ENCODE measurements around a stretch of chr6.

DNA sequence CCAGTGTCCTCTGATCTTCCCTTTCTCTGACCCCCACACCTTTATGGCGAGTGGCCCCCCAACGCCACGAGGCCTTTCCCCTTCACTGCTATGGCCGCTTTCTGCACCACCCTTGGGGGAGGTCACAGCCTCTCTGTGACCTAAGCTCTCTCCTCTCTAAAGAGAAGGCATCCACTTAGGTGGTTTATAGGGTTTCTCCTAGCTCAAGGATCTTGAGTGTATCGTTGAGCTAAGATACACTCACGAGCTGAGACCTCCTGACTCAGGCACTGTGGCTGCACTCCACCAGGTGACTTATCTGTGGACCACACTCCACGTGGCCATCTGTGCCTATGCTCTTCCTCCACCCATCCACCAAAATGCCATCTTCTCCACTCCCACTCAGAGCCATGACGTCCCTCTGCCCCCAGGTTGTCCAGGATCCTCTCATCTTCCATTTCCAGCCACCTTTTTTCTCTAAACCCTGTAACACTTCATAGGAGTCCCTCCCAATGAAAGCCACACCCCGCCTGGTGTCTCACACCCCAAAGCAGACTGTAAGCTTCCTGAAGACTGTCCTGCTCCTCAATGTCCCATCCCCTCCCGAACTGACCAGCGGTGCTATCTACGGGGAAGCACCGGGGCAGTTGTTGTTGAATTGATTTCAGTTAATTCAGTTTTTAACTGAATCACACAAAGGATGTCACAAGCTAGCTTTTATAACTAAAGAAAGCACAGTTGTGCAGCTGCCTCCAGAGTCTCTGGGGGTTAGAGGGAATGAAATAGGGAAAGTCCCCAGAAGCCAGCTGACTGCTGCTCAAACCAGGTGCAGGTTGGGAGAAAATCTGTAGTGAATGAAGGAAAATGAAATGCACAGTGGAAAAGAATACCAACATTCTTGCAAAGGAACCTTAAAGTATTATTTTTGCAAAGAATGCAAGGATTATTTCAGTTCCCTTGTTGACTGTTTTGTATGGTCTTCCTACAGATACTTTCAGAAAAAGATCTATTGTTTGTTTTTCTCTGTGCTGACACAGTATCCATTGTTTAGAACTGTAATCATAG is 222.8 kb upstream of the QKI start:
- PRO-cap, result no peak

DNA sequence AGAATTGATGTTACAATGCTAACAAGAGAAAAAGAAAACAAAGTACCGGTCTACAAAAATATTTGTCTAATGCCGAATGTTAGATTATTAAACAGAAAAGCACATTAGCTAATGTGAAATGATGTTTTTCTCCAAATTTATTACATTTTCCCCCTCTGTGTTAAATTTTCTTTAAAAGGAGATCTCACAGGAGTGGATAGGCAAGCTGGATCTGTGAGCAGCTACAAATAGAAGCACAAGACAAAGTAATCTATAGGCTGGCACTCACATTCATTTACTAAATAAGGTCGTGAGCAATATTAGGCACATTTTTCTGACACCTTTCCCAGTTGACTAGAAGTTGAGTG is 205.8 kb upstream of the QKI start:
- PRO-cap, result no peak

DNA sequence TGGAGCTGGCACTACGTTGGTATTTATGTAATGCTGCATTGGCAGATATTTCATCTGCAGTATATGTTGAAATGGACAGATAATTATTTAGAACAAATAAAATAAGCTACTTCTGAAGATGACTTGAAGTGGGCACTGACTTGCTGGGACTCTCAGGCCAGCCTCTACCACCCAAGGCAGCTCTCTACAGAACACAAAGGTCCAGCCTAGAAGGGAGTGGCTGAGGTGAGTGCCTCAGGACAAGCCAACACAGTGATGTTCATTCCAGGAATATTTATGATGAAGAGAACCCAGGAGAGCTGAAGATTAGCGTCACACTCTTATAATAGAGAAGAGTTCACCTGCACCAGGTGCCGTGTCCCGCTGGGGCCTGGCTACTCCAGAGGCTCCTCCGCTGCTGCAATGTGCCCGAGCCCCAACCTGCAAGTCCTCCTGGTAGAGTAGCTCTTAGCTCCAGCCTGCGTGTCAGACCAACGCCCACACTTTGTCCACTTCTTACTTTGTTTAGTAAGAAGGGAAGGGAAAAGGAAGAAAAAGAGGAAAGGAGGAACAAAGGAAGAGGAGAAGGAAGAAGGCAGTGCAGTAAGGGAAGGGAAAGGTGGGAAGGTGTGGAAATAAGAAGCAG is 182.5 kb upstream of the QKI start:
- PRO-cap, result no peak

DNA sequence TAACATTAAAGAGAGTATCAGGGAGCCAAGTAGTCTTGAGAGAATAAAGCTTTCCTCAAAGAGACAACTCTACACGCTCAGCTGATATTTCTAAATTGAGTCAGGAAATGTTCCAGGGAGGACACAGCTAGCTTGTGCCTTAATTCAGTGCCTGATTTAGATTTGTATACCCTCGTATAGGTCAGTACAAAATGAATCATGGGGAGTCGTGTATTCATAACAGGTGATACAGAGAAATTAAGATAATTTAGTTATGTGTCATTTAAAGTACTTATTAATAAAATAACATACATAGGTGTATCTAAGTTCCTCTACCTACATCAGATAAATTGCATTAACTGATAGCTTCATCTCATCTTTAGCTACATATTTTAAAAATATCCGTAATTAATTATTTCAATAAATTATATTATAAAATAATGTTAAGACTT is 74.9 kb upstream of the QKI start:
- PRO-cap, result no peak

DNA sequence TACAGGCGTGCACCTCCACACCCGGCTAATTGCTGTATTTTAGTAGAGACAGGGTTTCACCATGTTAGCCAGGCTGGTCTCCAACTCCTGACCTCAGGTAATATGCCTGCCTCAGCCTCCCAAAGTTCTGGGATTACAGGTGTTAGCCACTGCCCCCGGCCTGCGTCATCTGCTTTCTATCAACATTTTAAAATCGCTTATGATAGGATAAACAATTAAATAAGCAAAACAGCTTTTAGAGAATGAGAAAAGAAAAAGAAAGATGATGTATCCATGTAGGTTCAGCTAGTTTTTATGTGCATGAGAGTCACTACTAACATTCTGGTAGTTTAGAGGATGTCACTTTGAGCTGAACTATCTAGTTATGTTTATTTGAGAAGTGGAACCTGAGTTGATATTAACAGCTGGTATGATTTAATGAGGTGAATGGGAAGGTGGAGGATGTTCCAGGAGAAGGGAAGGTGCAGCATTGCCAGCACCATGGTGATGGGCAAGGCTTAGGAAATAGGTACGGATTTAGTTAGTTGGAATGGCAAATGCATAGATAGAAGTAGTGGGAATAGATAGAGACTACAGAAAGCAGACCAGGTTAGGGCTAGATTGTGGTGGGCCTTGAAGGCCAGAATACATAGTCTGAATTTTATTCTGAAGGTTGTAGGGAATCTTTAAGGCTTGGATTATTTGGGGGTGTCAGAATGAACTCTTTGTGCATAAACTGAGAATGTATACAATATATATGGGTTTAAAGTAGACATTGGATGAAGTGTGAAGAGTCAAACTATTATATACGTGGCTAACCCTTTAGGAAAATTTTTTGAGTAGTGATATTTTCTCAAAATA is 10.5 kb downstream of the QKI start:
- PRO-cap, result no peak

DNA sequence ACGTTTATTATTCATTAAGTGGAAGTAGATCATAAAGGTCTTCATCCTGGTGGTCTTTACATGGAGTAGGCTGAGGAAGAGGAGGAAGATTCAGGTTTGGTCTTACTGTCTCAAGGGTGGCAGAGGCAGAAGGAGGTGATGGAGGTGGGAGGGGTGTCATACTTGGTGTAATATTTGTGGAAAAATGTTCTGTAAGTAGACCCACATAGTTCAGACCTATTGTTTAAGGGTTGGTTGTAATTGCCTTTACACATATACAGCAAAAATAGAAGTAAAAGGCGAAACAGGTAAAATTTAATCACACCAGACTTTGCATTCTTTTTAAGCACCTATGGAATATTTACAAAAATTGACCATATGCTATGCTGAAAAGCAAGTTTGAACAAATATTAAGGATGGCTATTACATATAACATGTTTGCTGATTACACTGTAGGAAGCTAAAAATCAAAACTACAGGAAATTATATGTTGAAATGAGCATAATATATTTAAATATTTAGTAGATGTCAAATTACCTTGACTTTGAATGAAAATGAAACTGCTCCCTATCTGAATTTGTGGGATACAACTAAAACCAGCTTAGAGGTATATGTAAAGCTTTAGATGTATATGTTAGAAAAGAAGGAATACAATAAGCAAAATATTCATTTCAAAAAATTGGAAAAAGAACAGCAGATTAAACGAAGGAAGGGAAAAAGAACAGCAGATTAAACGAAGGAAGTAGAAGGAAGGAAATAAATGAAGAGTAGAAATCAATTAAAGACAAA is 57.9 kb downstream of the QKI start:
- PRO-cap, result no peak

GRCh38 chr6:163526436-163526768 is 111.9 kb downstream of the QKI start:
- PRO-cap, result no peak

- PRO-cap, result no peak
Measured at GRCh38 chr6:163588123-163588833, 173.8 kb downstream of the QKI start.

DNA sequence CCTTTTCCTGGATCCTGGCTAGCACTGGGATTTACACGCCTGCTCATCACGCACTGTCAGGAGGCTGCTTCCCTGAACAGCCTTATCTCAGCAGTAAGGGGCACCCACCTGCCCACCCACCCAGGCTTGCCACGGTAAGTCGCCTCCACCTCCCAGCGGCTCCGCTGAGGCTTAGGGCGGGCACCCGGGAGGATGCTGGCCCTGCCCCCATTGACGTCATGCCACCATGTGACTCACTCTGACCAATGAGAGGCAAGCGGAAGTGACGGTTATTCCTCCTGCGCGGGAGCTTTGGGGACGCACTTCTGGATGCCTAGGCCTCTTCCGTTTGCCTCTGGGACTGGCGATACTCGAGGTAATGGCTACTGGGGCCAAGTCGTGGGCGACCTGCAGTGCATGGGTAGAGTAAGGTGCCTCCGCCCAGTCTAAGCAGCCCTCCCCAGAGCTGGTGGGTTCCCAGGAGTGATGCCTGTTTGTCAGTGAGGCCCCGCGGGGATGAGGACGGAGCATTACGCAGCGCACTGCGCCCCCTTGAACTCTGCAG is 256.9 kb downstream of the QKI start:
- PRO-cap, result no peak

- PRO-cap, result no peak
Measured at GRCh38 chr6:163964742-163965242, 550.3 kb downstream of the QKI start.

DNA sequence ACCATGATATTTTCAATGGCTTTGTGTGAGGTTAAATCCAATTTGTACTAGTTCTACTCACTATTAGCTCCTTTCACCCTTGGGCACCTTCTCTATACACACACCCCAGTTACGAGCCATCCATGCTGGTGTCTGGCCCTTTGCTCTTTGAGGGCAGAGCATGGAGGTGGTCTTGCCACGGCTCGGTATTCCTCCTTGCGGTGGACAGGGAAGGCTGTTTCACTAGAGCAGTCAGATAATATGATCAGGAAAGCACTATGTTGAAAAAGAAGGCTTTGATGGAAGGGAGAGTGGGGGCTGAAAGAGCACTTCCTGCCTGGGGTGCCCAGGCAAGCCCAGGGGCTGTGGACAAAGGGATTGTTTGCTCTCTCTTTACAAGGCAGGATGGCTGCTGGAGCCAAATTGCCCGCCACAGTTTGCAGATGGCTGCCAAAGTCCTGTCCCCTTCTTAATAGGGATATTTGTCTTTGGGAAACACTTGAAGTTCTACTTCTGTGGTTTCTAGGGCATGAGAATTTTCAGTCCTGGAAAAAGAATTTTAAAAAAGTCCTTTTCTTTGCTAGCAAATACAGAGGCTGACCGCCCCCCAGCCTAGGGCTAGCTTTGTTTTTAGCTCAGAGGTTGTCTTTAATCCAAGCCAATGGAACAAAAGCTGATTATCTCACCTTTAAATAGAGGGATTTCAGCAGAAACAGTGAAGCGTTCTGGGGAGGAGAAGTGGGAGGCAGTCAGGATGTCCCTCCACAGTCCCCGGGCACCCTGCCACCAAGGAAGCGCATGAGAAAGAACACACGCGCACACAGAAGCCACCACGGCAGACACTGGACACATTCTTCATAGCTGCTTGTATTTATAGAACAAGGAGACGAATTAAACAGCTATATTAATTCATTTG is 736.6 kb downstream of the QKI start:
- PRO-cap, result no peak

GRCh38 chr6:166006546-166007741 is 160.7 kb downstream of the TBXT start:
- PRO-cap, result no peak

- PRO-cap, result no peak
Measured at GRCh38 chr6:166056494-166057210, 111.0 kb downstream of the TBXT start.

GRCh38 chr6:166259356-166259960 is 48.7 kb downstream of the PRR18 start:
- PRO-cap, result no peak

DNA sequence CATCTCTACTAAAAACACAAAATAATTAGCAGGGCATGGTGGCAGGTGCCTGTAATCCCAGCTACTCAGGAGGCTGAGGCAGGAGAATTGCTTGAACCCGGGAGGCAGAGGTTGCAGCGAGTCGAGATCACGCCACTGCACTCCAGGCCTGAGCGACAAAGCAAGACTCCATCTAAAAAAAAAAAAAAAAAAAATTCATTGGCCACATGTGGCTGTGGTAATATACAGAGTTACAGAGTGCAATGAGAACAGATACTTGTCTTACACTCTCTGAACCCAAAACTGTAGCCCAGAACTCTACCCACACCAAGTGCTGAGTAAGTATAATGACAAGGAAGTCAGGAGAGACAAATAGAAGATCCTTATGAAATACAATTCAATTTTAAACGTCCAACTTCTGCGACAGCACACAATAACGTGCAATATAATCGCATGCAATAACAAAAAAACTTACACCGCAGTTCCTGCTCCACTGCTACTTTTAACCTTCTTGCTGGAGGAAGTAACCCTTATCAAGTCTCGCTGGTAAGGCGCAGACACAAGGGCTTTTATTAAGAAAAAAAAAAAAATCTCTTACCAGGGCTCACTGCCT is 974 bp downstream of the SFT2D1 start:
- PRO-cap, result no peak

DNA sequence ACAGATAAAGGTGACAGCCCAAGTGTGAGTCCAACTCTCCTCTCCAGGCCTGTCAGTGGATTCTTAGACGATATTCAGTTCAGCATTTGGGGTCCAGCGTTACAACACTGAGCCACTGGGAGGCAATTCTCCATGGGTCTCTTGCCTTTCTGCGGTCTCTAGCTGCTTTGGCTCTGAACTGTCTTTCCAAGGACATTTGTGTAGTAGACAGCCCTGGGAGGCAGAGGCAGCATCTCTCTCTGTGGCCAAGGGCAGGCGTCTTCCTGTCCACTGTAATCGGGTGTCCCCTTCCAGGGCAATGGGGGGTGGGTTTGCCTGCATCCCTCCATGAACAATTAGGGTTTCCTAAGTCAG is 24.4 kb upstream of the MPC1 start:
- PRO-cap, result no peak

DNA sequence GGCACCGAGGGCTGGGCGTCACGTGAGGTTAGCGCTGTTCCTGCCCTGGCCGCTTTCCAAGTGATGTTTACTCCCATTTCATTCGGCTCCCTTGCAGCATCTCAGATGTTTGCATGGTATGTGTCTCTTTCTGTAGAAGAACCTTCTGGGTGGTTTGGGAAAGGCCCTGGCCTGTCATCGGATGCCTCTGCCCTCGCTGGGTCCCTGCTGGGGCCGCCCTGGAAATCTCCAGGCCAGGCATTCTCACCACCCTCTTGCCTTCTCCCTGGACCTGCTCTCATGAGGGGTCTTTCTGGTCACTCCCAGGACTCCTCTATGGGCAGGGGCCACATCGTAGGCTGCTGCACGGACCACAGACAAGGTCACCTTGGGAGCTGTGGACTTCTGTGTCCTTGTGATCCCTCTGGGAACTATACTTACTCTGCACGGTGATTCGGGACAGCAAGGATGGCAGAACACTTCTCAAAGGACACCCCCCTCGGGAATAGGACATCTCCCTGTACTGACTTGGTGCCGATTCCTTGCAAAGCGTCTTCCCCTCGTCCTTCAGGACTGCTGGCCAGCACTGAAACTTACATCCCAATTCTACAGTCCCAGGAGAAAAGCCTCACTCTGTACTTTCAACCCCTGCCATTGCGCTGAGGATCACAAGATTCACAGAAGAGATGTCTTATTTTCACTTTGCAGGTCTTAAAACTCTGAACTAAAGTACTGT is 17.0 kb downstream of the RAMACL start:
- PRO-cap, result no peak

DNA sequence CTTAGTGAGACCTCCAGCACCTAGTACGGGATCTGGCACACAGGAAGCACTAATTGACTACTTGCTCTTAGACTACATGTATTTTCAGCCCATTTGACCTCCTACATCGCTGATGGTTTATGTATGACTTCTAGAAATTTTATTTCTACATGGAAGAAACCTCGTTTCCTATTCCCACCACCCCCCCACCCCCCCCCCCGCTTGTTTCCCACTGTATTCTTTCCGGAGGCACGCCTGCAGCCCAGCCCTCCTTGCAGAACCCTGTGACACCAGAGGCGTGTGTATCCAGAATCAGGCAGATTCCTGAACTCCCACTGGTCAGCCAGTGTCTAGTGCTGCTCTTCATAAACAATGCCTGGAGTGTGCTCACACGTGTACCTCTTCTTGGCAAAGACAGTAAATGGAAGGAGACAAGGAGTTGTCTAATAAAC is 1.9 kb downstream of the RPS6KA2 start:
- PRO-cap, result no peak

- PRO-cap, result no peak
Measured at GRCh38 chr6:166949788-166950615, 6.3 kb downstream of the RNASET2 start.

DNA sequence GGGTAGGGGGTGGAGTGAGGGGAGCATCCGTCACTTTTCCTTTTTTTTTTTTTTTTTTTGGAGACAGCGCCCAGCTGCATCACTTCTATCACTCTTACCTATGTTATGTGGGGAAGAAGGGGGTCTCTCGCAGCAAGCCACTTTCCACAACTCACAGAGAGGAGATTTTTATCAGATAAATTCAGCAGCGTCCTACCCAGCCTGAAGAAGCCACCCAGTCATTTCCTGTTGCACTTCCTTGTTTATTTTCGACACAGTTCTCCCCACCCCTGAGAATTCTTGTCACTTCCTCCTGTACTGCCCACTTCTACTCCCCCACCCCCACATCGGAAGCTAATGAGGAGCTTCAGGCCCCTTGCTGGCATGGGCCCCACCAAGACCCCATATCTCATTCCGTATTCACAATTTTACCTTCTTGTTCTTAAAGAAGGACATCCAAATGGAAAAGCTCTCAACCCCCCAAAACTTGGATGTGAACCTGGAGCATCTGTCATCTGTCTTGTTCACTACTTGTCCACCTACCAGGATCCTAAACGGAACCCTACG is 2.9 kb upstream of the RNASET2 start:
- PRO-cap, result no peak

All from peritoneum (tissue), 1 donor.